Neural cell (in vitro differentiated cells): ENCODE results near the gene LAMA4.

GRCh38 chr6:111602298-111603015, 3.2 kb downstream of the TRAF3IP2 start:
- RAMPAGE, long total RNA = no peak

GRCh38 chr6:111603959-111604760, 1.5 kb downstream of the TRAF3IP2 start:
- RAMPAGE, long total RNA = no peak

DNA sequence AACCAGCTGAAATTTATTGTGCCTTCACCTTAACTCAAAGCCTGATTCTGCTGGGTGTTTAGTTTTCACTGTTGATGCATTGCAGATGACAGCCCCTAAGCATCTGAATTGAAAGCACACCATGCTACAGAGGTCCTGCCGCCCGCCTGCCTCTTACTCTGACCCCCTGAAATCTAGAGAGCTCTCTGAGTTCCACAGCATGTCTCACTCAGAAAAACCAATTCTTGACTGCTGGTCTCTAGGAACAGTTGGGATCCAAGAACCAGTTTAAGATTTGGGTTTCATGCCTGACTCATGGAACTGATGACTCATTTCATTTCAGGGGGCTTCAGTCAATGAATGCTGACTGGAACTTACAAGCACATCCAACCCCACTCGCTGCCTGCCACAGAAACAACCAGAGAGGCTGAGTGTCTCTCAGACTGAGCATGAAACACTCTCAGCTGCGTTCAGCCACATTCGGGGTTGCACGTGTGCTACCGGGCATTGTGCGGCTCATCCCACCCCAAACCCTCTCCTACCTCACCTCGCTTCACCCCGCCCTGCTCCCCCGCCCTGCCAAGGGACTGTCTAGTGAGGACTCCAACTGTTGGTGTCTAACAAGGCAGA, 19.9 kb upstream of the TRAF3IP2 start:
- RAMPAGE, long total RNA = no peak

GRCh38 chr6:111678838-111679504, 73.3 kb upstream of the TRAF3IP2 start:
- RAMPAGE, long total RNA = no peak

- RAMPAGE, long total RNA = no peak
These were observed 122.1 kb downstream of the FYN start for GRCh38 chr6:111751103-111751574.

GRCh38 chr6:111770933-111771458, 102.3 kb downstream of the FYN start:
- RAMPAGE, long total RNA = no peak

DNA sequence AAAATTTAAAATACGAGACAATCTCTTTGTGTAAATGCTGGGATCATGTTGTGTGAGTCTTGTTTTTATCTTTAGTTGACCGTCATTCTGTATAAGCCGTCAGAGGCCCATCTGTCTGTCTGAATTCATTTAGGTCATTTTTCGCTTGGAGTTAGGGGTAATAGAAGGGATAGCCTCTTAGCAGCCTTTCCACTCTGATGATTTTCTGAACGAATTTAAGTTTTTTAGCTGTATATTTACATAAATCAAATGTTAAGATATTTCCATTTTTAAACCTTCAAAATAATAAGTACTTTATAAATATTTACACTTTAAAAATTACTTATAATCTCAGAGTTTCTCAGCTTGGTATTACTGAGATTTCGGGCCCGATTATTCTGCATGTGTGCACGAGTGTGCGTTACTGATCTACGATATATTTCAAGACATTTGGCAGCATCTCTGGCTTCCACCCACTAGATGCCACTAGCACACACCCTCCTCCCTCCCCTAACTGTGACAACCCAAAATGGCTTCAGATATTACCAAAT, 96.1 kb downstream of the FYN start:
- RAMPAGE, long total RNA = no peak

GRCh38 chr6:111863917-111864799, 9.1 kb downstream of the FYN start:
- RAMPAGE, long total RNA = no peak

DNA sequence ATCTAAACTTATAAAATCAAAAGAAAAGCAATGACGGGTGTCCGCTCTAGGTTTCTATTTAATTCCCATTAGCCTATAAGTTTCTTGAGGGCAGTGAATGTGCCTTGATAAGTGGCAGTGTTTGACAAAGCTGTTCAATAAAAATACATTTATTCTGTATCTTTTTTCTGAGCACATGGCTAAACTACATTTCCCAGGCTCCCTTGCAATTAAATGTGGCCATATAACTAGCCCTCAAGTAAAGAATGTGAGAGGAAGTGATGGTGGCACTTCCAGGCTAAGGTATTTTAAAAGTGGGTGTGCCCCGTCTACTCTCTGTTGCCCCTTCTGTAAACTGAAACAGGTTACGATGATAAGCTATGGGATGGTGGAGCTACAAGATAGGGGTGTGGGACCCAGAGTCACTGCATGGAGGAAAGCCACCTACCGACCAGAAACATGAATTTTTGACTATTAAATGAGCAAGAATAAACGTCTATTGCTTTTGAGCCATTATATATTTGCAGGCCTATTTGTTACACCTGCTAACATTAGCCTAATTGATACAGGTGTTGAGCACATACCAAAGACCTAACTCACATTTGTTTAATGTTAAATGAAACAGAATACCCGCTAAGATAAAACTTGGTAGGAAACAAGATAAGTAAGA, 3.2 kb downstream of the FYN start:
- RAMPAGE, long total RNA = no peak

DNA sequence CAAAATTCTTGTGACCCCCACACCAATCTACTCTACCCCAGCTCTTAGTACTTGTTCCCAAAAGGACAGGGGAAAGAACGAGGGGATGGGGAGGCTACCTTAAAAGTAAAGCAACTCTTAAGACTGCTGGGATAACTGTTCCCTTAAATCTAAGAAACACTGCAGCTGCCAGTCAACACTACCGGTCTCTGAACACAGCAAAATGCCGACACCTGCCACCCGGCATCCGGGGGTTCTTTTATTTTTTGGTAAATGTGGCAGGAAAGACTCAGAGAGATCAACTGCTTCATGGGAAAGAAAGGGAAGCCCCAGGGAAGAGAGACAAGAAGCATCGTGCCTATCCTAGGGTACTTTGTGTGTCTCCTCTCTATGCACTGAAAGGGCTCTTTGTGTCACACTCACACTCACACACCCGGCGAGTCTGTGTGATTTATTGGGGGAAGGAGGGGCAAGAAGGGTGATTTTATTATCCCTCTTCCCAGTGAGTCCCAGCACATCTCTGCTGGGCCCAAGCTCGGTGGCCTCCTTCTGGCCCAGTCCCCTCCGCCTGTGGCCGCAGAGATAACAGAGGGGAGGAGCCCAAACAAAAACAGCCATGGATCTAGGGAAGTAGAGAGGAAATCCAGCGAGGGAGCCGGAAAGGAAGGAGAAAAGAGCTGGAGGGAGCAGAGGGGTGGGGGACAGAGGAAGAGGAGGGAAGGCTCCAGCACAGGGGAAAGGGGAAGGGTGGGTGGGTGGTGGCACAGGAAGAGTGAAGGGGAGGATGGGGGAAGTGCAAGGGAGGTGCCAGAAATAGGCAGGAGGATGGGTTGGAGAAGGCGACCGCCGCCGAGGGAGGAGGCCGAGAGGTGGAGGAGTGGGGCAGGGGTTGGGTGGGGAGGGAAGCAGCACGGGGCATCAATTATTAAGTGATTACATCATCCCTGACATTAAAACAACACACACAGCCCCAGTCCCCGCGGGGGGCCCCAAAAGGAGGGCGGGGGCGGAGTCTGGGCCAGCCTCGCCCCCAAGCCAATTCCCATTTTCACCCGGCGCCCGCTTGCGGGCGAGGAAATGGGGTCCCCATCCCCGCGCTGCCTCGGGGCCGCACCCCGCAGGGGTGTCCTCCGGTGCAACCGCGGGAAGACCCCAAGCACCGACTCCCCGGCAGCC, 1.2 kb downstream of the FYN start:
- RAMPAGE, long total RNA = no peak

DNA sequence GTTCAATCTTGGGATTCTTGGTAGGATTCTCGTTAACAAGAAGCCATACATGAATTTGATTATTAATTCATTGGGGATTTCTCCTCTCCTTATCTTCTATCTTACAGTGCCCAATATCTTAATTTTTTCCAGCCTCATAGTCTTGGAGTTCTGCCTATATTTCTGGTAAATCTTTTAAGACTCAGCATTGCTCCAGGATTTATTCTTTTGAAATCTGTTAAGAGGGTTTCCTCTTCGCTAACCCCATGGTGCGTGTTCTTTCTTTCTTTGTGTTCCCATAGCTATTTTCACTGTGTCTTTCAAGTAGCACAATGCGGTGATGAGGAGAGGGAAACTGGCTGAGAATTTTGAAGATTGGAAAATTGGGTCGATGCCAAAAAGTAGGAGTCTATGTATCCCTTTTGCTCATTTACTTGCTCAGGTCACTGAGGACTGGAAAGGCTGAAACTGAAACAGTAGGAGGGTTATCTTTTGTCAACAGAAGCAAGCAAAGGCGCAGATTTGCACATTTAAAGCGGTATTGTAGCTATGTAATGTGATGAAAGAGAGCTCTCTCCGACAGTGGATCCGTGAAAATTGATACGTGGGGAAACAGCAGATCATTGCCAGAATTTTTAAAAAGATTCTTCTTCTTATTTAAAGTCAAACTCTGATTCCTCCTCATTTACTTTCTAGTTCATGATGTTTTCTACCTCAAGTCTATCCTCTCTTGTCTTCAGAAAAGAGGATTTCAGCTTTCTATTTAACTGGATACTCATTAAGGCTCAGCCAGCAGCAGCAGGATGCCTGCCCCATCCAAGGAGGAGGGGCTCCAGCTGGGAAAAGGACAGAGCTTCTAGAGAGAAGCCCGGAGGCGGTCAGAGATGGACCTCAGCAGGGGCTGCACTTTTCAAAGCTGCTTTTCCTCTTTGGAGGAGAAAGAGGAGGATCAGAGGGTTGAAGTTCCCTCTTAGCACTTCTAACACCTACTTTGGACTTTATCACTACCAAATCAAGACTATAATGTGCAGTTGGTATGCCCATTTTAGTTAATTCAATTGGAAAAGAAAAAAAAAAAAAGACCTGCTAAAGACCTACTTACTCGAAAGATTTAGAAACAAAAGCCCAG, 15.8 kb upstream of the FYN start:
- RAMPAGE, long total RNA = no peak

DNA sequence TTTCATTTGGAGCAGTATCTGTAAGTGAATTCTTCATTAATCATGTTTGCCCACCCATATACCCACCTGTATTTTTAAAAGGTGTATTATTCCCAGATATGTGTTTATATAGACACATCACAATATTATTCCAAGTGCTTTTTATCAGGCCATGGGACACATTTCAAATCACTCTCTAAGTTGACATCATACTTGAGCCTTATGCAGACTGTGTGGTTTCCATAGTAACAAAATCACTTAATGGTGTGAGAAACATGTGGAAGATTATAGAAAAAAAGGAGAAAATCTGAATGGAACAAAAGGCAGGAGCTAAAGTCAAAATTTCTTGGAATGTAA, 80.0 kb upstream of the CCN6 start:
- RAMPAGE, long total RNA = no peak

DNA sequence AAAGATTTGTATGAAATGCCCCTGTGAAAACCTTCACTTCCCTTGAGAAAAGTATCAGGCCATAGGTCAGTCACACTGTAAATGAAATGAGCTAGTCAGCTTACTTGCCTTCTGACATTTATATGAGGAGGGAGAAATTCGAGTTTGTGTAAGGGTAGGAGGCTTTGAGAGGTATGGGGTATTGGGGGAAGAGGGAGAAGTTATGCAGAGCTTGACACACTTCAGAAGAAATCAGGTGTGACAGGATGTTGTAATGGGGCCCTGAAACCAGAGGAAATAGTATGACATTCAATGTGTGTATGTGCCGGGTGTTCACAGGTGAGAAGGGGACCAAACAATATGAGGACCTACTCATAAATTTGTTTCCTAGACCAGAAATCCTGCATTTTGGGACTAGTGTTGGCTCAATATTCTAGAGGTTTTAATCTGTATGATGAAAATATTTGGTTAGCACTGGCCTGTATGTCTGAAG, 64.1 kb upstream of the CCN6 start:
- RAMPAGE, long total RNA = no peak

- RAMPAGE, long total RNA = no peak
These were observed 57.0 kb downstream of the FAM229B start for GRCh38 chr6:112144512-112144769.

- RAMPAGE, long total RNA = no peak
These were observed 21.5 kb downstream of the LAMA4 start for GRCh38 chr6:112232571-112233473.

- RAMPAGE, long total RNA = no peak
These were observed at the start of gene LAMA4 for GRCh38 chr6:112253868-112254935. TSS of gene LAMA4 (minus strand) at chr6:112254567.

DNA sequence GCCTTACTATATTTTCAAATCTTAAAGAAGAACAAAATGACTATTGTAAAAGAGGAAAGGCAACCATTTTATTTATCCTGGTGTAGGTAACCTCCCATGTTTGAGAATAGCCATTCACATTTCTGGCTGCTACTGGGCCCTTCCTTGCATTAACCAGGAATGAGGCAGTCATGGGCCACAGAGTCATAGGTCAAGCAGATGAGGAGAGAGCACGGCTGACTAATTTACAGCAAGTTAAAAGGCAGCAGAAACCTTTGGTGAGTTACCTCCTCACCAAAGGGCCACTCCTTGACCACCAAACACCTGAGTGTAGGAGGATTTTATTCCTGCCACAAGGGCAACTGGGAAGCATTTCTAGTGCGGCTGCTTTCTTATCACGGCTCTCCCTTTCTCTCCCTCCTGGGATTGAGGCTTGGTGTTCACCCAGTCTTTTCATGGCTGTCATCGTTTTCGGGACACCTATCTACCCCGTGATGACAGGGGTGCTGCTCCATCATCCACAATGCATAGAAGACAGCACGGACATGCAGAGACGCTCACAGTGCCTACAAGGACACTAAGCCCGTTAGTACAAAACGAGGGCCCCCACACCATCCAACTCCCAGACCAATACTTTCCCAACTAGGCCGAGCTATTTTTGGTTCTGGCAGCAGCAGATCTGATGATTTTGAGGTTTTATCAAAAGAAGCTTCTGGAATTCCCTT, 4.5 kb upstream of the LAMA4 start:
- RAMPAGE, long total RNA = no peak

DNA sequence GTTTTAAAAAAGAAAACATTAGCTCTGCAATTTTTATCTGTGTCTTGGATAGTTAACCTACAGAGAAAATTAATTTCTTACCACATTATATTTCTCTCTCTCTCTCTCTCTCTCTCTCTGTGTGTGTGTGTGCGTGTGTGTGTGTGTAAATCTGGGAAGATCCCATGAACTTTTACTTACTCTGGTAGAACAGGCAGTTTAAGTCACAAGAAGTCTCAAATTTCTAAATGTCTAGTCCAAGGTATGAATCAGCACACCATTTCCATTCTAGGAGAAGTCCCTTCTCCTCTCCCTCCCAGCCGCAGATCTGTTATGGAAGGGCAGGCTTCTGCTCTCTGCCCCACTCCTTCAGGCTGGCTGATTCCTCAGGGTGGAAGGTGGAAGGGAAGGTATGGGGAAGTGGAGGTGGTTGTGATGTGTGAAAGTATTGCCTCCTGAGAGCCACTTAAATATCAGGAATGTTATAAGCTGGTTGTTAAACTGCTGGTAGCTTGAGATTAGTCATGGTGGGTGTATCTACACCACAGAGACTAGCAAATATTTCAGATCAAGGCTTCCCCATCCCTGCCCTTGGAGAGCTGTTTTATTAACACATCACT, 44.4 kb upstream of the LAMA4 start:
- RAMPAGE, long total RNA = no peak

- RAMPAGE, long total RNA = no peak
These were observed 609.6 kb downstream of the RFPL4B start for GRCh38 chr6:112956642-112957310.

DNA sequence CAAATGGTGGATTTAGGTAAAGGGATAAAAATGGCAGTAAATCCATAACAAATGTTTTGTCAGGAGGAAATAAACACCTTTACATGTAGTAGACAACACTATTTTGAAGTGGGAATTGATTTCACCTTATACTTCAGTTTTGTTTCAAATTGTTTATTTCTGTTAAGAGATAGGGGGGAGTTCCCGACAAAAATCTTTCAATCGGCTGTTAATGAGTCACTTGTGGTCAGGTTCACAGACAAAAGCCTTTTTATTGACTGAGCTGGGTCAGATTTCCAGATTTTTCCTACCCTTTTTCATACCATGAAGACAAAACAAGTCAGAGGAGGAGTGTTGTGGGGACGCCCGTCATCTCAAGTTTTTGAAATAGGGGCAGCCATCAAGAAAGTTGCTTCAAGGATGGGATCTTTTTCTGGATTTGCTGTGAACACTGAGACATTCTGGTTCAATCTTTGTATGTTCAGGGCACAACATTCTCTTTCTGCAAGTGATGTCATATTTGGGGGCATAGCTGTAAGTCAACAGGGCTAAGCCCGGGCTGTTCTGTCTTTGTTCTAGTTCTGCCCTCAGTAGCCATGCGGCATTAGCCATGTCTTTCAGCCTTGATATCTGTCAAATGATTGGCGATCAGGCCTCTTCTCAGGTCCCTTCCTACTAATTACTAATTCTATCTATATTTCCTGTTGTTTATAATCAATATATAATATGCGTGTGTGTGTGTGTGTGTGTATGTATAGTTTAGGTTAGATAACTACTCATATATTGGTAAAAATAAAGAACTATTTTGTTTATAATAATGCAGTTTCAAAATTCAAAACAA, 496.0 kb upstream of the MARCKS start:
- RAMPAGE, long total RNA = no peak